ReNcell CX (cell line): ENCODE results near the genes OR4F17, BSG and PRSS57.

GRCh38 chr19:106839-107263, at the start of gene OR4F17:
TSS of gene OR4F17 (plus strand) at chr19:107104.
- PRO-cap: no peak

- PRO-cap: no peak
Measured at GRCh38 chr19:307663-308319, 16.6 kb upstream of the PLPP2 start.

DNA sequence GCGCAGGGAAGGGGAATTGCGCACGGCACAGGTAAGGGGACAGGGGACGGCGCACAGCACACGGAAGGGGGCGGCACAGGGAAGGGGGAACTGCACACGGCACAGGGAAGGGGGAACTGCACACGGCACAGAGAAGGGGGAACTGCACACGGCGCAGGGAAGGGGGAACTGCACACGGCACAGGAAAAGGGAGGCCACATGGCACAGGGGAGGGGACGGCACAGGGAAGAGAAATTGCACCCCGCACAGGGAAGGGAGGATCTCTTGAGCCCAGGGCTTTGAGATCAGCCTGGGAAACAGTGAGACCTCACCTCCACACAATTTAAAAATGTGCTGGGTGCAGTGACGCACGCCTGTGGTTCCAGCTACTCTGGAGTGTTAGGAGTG, 18.8 kb upstream of the C2CD4C start:
- PRO-cap: no peak

GRCh38 chr19:491154-491749, 5.0 kb upstream of the MADCAM1 start:
- PRO-cap: no peak

GRCh38 chr19:508598-509175, 1.4 kb downstream of the TPGS1 start:
- PRO-cap: no peak

DNA sequence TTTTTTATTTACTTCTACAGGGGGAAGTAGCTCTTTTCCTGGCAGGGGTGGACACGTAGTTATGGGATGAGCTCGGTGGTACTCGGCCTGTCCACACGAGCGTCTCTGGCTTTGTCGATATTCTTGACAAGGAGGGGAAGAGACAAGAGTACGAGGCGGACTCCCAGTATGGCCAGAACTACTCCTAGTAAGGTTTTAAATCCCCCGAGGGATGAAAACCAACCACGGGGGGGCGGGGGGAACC, 5.6 kb upstream of the BSG start:
- PRO-cap: no peak

GRCh38 chr19:572052-572712, at the start of gene BSG:
TSS of gene BSG (plus strand) at chr19:572596.
- PRO-cap: bidirectional peak, plus-strand start at chr19:572602, minus-strand start at chr19:572239

- PRO-cap: no peak
Measured at GRCh38 chr19:586560-587081, 3.1 kb upstream of the HCN2 start.

- PRO-cap: no peak
Measured at GRCh38 chr19:610157-610537, 20.5 kb downstream of the HCN2 start.

- PRO-cap: no peak
Measured at GRCh38 chr19:661416-662083, 1.5 kb downstream of the RNF126 start.

GRCh38 chr19:695317-695875, at the start of gene PRSS57:
TSS of gene PRSS57 (minus strand) at chr19:695452.
- PRO-cap: no peak

GRCh38 chr19:738509-739400, 12.2 kb upstream of the MISP start:
- PRO-cap: no peak

DNA sequence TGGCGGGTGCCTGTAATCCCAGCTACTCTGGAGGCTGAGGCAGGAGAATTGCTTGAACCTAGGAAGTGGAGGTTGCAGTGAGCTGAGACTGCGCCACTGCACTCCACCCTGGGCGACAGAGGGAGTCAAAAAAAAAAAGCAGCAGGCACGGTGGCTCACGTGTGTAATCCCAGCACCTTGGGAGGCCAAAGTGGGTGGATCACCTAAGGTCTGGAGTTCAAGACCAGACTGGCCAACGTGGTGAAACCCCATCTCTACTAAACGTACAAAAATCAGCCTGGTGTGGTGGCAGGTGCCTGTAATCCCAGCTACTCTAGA, 6.2 kb upstream of the MISP start:
- PRO-cap: no peak

DNA sequence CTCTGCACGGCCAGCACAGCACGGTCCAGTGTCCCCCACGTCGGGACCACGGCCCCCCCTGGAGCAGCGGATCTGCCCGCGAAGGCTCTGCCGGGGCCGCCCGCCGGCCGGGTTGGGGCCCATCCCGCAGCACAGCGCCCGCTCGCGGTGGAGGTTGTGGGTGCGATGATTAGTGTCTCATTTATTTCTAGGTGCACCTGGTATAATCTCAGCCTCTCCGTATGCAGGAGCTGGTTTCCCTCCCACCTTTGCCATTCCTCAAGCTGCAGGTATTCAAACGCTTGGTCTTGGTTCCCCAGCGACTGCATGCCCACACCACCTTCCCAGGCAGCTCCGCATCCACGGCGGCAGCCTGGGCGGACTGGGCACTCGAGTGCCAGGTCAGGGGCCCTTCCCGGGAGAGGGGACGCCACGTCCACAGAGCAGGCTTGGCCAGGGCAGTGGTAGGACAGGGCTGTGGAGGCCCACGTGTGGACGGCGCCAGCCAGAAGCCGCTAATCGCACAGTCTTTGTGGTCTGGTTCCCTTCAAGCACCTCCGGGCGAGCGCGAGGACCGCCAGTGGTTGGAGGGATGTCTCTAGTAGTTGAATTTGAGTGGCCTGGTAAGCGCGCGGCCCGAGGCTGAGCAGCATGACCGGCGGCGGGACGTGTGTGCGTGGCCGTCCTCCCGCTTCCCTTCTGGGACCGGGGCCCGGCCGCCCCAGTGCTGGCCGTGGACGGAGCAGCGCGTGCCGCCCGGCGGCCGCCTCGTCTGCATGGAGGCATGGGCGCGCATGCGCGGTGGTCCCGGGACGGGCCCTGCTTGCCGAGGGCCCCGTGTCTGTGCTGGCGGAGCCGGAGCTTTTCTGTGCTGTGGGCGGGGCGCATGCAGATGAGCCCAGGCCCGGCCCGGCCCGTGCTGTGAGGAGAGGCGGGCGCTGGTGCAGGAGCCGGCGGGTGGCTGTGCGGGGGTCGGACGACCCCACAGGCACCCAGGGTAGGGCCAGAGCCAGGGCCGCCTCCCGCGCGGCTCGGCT, 8.4 kb downstream of the PTBP1 start:
- PRO-cap: no peak

DNA sequence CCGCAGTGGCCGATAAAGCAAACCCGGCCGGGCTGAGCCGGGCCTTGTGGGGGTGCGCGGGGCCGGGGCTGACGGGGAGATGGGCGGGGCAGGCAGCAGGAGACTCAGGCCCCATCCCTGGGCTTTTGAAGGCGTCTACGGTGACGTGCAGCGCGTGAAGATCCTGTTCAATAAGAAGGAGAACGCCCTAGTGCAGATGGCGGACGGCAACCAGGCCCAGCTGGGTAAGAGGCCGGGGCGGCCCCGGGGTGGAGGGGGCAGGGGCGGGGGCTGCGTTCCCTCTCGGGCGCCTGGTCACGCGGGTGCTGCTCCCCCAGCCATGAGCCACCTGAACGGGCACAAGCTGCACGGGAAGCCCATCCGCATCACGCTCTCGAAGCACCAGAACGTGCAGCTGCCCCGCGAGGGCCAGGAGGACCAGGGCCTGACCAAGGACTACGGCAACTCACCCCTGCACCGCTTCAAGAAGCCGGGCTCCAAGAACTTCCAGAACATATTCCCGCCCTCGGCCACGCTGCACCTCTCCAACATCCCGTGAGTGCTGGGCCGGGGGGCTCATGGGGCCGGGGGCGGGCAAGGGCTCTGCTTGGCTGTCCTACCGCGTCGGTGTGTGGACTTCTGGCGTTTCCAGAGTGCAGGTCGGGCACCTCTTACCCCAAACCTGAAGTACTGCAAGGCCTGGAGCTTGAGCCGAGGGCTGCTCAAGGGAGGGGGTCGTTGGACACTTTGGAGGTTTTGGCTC, 11.1 kb downstream of the PTBP1 start:
- PRO-cap: no peak

- PRO-cap: no peak
Measured at GRCh38 chr19:907175-907796, 5.7 kb downstream of the R3HDM4 start.

- PRO-cap: no peak
Measured at GRCh38 chr19:982516-983277, 1.4 kb upstream of the WDR18 start.

DNA sequence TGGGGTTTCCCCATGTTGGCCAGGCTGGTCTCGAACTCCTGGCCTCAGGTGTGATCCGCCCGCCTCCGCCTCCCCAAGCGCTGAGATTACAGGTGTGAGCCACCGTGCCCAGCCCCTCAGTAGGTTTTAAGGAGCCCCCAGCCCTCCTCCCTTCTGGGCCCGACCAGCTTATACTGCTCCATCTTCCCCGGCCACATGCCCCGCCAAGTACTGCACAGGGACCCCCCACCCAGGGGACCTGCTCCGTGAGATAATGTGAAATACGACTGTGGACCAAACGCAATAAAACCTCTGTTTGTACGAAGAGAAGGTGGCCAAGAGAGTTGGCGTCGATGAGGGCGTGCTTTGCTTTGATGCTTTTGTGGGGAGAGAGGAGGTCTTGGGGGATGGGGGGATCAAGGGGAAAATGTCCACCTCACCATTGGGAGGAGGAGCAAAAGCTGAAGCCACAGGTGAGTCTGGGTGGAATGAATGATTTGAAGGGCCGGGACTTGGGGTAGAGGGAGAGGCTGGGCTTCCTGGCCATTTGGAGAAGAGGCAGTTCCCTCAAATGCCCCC, 1.1 kb upstream of the ABCA7 start:
- PRO-cap: no peak

DNA sequence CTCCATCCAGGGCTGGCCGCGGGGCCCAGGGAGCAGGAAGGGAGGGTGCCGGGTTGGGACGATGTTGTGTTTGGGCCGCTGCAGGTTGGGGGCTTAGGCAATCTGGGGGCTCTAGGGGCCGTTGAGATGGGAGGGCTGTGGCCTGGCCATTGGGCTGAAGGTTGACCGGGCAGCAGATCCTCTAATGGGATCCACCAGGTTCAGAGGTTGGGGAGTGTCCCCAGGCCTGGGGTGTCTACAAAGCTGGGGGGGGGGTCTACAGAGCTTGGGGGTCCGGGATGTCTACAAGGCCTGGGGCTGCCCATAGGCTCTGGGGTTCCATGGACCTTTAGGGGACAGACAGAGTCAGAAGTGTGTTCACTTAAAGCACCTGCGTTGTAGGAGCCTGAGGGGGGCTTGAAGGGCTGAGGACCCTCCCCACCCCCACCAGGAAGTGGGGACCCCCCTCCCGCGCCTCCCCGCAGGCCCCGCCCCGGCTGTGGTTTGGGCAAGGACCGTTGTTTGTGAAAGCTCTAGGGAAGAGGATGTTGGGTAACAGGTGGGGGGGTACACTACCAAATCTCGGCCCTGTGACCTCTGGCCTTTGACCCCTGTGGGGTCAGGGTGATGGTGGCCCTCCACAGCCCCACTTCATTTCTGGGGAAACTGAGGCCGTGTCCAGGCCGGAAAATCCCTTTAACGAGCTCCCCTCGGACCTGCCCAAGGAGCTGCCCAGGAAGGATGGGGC, 906 bp downstream of the ARHGAP45 start:
- PRO-cap: no peak

DNA sequence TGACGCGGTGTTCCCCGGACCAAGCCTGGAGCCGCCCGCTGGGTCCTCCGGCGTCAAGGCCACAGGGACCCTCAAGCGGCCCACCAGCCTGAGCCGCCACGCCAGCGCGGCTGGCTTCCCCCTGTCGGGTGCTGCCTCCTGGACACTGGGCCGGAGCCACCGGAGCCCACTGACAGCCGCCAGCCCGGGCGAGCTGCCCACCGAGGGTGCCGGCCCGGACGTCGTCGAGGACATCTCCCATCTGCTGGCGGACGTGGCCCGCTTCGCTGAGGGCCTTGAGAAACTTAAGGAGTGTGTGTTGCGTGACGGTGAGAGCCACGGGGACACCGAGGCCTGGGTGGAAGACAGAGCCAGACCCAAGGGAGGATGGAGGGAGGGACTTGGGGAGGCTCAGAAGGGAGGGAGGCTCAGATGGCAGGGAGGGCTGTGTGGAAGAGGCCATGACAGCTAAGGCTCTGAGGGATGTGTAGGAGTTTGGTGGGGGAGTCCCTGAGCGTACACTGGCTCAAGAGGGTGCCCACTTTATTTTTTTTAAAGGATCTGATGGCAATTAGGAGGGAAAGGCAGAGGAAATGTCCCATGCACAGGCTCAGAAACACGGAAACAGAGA, 1.6 kb downstream of the ARHGAP45 start:
- PRO-cap: no peak